Umbilical cord (tissue), 2 donors: ENCODE measurements around the genes MARCKSL1 and ZBTB8OS.

GRCh38 chr1:32335782-32336672 is at the start of gene MARCKSL1:
Gene MARCKSL1, minus strand, starts transcription at chr1:32336233.
- RAMPAGE, long total RNA = no peak

GRCh38 chr1:32650161-32651080 is at the start of gene ZBTB8OS:
Gene ZBTB8OS, minus strand, starts transcription at chr1:32650550.
- RAMPAGE, long total RNA = start-site peak on the minus strand at chr1:32650533-32650582, 111 and 90 reads in 2 replicates

DNA sequence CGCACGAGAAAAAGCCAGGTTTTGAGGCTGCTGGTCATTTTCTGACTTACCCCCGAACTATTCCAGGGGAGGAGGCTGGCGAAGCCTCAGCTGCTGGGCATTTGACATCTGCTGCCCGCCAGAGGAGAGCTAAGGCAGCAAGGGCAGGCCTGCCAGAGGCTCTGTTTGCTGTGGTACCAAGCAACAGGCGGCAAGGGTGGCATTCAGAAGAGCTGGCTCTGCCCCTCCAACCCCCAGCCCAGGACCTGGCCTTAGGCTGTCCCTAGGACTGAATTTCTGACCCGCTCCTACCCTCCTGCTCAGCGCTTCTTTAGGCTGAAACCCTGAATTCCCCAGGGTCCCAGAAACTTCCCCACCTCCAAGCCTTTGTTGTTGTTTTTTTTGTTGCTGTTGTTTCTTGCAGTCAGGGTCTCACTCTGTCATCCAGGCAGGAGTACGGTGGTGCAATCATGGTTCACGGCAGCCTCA is 1.5 kb upstream of the SYNC start:
- RAMPAGE, long total RNA = no peak

DNA sequence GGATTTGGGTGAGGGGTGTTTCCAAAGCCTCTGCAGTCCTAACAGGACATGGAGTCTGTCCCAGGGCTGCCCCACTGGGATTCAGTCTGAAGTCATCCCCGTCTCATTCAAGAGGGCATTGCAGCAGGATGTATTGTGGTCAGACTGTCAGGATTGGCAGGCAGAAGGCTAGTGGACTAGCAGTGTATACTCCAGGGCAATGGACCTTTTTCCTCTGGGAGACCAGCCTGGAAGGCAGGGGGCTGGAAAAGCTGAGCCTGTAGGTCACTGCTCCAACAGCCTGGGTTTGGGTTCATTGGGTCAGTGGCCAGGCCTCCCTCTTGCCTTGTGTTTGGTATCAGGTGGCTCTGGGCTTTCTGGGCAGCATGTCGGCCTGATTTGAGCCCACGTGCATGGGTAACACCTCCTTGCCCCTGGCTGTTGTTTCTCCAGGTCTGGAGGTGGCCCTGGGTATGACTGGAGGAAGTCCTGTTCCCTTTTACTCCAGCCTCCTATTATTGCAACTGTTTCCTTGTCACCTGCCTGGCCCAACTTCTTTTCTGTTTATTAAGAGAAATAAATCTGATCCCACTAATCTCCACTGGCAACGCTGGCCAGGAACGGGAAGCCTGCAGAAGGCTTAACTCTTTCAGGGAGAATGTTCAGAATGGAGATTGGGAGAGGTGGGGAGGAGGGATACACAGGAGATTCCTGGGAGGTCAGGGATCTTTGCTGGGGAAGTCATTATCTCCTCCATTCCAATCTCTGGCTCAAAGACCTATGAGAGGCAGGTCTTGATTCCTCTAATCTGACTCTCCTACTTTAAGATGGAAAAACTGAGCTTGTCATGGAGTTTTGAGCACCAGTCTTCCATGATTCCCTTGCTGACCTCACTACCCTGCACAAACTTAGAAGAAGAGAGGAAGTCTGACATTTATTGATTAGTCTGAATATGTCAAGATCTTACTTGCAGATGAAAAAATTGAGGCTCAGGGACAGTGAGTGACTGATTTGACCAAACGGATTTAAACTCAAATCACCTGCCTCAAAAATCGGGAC is 2.2 kb downstream of the KIAA1522 start:
- RAMPAGE, long total RNA = no peak

GRCh38 chr1:32881894-32882772 is 4.2 kb upstream of the HPCA start:
- RAMPAGE, long total RNA = no peak

- RAMPAGE, long total RNA = no peak
These were observed 6.6 kb downstream of the TMEM54 start for GRCh38 chr1:32894511-32895100.

DNA sequence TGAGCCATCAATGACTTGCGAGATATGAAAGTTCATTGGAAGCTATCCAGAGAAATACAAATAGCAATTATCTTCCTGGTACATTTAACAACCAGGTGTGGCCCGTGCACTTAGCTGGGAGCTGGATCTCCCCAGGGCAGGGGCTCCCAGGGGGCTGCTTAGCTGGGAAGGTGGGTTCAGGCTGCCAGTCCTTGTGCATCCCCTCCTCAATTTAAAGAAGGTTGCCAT is 3.6 kb upstream of the TMEM54 start:
- RAMPAGE, long total RNA = no peak

GRCh38 chr1:32946410-32946811 is 18.2 kb downstream of the RNF19B start:
- RAMPAGE, long total RNA = no peak

DNA sequence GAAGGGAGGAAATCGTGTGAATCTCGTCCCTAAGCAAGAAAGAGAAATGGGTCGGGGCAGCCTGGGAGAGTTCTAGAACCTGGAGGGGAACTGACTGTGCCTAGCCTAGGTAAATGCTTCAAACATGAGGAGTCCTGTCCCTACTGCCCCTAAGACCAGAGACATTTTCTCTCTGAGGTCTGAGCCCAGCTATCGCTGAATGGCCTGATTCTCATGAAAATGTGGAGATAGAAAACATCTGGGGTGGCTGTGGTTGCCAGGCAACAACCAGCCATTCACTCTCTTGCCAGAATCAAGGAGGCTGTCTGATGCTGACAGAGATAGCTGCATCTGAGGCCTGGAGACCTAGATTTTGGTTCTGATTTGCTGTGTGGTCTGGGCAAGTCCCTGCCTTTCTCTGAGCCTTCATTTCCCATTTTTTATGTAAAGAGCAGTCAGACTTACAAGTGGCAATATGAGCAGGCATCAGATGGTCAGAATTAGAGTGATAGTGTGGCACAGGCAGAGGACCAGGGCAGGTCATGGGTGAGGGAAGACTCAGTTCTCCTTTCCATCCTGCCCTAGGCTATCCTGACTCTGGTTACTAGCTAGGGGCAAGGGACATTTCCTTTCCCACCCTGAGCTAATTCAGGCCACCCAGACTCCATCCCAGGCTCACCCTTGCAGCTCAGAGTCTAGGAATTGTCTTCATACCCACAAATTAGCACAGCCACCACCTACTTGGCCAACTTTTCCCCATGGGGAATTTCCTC is 19.9 kb upstream of the RNF19B start:
- RAMPAGE, long total RNA = no peak

GRCh38 chr1:33010989-33011683 is 25.5 kb downstream of the AK2 start:
- RAMPAGE, long total RNA = no peak

GRCh38 chr1:33022609-33023375 is 13.9 kb downstream of the AK2 start:
- RAMPAGE, long total RNA = no peak

DNA sequence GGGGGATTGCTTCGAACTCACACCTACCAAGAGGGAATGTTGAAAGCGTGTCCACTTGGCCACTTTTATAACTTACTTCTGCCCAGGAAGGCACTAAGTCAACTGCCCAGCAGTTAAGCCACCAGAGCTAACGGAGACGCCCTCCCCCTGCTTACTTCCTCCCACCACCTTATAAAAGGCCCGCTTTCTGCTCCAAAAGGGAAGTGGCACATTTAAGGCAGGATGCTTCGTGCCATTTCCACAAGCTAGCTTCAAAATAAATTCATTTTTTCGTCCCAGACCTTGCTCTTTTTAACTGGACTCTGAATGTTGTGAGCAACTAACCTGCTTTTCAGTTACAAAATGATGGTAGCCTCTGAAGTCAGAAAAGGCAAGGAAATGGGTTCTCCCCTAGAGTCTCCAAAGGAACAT is 3.2 kb upstream of the AK2 start:
- RAMPAGE, long total RNA = no peak

- RAMPAGE, long total RNA = no peak
These were observed 11.0 kb downstream of the TRIM62 start for GRCh38 chr1:33170769-33171350.

DNA sequence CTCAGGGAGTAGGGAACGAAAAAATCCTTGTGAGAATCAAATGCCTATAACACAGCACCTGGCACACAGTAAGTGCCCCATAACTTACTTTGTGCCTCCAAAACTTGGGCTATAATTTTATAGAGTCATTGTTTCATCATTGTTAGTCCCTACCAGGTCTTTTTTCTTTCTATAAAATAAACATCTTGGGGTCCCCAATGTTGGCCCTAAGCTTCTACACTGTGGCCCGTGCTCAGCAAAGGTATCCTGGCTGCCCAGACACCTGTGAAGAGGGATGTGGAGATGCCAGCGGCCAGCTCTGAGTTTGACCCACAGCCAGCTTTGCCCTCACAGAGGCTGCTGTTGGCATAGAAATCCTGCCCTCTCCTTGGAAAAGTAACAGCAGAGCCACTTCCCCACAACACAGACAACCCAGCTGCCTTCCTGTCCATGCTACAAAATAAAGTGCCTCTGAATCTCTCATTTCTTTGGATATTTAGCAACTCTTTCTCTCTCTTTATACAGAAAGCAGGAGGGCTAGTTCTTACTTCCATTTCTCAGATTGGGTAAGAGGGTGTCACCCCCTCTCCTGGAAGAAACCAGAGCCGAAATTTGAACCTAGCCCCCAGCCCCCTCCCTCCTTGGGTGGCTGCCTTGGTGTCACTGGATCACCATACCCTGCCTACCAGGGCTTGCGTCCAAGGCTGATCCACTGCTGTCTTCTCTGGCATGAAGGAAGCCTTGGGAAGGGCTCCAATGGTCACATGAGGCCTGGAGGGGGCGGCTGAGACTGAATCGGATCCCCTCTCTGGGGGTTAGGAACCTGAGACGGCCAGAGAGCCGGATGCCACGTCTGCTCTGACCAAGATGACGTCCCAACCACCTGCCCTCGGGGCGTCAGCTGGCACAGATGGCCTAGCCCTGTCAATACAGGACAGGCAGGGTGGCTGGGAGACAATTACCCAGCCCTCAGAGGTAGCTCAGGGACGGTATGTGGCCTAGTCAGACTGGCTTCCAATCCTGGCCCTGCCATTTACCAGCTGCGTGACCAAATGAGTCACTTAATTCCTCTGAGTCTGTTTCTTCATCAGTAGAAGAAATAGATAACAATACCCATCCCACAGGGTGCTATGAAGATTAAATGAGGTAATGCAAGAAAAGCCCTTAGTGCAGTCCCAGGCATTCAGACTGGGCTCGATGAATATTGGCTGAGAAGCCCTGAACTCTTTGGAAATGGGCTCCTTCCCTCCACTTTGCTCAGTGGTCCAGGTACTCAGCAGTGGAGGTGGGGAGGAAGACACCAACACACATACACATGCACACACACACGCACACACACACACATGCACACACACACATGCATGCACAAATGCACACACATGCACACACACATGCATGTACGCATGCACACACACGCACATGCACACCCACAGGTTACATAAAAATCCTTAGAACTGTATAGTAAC is 5.6 kb downstream of the TRIM62 start:
- RAMPAGE, long total RNA = no peak

- RAMPAGE, long total RNA = no peak
These were observed 20.0 kb downstream of the ZNF362 start for GRCh38 chr1:33276187-33276765.

DNA sequence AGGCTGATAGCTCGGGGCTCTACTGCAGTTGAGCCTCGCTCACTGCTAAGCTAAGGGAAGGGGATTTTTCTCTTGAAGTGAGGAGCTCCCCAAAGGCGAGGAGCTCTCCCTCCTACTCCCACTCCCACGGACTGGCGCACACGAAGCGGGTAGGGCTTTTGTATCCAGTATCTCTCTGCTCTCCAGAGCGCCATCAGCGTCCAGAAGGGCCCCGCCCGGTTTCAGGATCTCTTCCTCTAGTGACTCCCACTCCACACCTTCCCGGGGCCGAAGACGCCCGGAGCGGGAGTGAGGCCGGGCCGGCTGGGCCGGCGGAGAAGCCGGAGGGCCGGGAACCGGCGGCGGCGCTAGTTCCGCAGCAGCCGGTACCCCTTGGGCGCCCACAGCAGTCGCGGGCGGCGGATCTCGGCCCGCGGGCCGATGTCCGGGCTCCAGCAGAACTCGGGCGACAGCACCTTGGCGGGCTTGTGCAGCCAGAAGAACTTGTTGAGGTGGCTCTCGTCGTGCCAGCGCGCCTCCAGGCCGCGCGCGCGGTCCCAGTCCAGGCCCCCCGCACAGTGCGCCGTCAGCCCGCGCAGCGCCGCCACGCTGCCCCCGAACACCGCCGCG is 14.4 kb downstream of the A3GALT2 start:
- RAMPAGE, long total RNA = no peak

DNA sequence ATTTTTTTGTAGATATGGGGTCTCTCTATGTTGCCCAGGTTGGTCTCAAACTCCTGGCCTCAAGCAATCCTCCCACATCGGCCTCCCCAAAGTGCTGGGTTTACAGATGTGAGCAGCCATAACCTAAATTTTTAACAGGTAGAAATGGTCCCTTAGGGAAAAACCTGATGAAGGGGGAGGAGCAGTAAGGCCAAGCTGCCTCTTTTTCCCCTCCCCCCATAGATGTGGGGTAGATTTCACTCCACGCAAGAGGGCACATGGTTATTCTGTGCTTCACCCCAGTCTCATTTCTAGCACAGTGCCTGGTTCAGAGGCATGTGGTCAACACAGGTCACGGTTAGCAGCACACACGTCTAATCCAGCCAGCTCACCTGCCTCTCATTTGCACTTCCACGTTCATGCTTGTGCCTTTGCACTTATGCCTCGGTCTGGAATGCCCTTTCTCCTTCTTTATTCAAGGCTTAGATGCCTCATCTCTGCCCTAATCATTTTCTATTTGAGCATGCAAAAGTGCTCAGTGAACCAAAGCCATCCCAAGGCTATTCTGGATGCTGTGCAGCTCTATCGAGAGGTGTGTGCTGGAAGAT is 1.9 kb upstream of the A3GALT2 start:
- RAMPAGE, long total RNA = no peak

DNA sequence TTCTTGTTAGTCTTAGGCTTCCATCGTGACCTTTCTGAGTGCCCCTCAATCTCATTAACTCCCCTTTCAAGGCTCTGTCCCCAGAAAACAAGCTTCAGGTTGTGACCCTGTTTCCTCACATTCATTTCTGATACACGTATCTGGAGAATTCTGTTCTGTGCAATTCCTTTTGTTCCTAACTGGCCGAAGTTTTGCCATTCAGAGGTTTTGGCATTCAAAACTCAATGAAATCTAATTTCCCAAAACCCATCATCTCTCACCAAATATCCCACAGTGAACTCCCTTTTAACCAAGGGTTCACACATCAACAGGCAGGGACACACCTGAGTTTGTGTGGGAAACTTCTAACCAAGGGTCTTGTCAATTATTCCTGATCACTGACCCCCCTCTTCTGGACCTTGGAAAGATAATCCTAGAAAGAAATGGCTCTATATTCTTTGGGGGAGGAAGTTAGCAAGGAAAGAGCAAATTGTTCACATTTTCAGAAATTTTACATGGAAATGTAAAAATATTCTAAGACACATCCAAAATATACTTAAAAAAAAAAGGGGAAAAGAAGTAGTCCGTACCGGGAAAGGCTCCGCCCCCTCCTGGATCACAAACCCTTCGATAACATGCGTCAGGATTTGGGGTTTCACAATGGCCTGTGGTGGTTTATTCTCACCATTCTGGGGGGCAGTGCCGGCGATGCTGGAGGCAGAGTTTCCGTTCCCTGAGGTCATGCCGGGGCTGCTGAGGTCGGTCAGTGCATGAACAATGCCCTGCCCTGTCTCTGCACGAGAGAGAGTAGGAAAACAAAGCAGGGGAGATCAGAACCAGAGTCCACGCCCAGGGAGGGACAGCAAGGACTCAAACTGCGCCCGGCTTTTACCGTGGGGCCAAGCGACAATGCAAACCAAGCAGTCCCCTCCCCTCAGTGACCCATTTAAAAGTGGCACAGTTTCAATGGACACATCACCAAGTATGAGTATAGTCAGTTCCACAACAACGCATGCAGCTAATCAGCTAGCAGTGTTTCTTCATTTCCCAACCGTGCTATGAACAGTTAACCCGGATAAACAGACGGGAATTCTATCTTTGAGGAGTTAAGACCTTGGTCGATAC is 13.0 kb upstream of the A3GALT2 start:
- RAMPAGE, long total RNA = no peak

DNA sequence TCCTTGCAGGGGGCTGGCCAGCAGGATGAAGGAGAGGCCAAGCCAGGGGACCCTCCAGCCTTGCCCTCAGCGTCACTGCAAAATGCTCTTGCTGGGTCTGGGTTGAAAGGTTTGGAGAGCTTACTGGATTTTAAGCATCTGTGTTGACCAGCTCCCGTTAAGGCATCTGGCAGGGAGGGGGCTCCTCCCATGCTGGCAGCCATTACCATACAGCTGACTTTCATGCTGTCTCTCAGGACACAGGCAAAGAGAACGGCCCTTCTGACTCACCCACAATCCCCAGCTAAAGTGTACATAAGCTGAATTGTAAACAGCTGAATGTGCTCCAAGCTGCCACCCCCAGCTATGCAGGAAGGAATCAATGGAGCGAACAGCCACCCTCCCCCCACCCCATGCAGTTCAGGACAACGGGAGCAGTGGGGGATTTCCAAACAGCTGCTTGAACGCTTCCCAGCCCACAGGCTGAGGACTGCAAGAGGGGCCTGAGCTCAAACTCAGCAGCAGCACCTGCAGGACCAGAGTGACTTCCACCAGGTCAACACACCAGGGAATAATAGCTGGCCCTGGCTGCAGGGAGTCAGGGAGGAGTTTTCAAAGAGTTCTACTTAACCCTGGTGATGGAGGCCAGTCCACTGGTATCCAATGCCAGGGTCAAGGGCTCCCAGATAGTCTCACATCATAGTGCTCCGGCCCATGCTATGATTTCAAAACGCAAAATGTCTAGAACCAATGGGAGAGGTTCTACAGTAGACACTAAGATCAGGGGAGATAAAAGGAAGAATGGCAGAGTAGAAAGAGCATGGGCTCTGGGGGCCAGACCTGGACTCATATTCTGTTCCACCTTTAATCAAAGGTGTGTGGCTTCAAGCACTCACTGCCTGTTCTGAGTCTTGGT is 21.5 kb upstream of the A3GALT2 start:
- RAMPAGE, long total RNA = no peak

GRCh38 chr1:33360012-33360482 is 39.1 kb upstream of the A3GALT2 start:
- RAMPAGE, long total RNA = no peak